Ureter (tissue), 1 donor: ENCODE measurements around the genes MFF, SLC19A3, SCYGR8 and DAW1.

DNA sequence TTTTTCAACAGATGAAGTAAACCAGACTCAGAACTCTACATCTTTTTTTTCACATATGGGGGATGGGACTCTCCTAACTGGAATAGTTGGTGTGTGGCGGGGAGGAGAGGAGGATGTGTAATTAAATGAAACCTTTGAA is 73.9 kb downstream of the IRS1 start:
- PRO-cap, result no peak

- PRO-cap, result no peak
Observed at GRCh38 chr2:226754775-226755680, 44.6 kb downstream of the IRS1 start.

- PRO-cap, result no peak
Observed at GRCh38 chr2:226763197-226763980, 36.2 kb downstream of the IRS1 start.

GRCh38 chr2:226789788-226790804 is 9.5 kb downstream of the IRS1 start:
- PRO-cap, result no peak

- PRO-cap, result no peak
Observed at GRCh38 chr2:226793722-226793921, 6.0 kb downstream of the IRS1 start.

DNA sequence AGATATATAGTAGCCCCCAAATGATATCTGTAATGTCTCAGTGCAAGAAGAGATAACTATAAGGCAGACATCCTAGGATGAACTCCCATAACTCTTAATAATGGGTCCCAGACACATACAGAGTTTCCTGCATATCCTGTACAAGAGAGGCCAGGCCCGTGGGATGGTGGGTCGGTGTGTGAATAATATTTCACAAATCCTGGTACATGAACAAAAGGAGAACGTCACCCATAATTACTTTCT is 5.6 kb downstream of the IRS1 start:
- PRO-cap, result no peak

- PRO-cap, result no peak
Observed at GRCh38 chr2:226969472-226969892, 133.6 kb downstream of the RHBDD1 start.

GRCh38 chr2:227324955-227325530 is at the start of gene MFF:
MFF (plus strand) TSS chr2:227325251.
- PRO-cap, result bidirectional peak, plus-strand start at chr2:227325287, minus-strand start at chr2:227325144

- PRO-cap, result no peak
Observed at GRCh38 chr2:227450929-227451203, 21.1 kb upstream of the AGFG1 start.

GRCh38 chr2:227546977-227547469 is 51.7 kb upstream of the SCYGR2 start:
- PRO-cap, result no peak

DNA sequence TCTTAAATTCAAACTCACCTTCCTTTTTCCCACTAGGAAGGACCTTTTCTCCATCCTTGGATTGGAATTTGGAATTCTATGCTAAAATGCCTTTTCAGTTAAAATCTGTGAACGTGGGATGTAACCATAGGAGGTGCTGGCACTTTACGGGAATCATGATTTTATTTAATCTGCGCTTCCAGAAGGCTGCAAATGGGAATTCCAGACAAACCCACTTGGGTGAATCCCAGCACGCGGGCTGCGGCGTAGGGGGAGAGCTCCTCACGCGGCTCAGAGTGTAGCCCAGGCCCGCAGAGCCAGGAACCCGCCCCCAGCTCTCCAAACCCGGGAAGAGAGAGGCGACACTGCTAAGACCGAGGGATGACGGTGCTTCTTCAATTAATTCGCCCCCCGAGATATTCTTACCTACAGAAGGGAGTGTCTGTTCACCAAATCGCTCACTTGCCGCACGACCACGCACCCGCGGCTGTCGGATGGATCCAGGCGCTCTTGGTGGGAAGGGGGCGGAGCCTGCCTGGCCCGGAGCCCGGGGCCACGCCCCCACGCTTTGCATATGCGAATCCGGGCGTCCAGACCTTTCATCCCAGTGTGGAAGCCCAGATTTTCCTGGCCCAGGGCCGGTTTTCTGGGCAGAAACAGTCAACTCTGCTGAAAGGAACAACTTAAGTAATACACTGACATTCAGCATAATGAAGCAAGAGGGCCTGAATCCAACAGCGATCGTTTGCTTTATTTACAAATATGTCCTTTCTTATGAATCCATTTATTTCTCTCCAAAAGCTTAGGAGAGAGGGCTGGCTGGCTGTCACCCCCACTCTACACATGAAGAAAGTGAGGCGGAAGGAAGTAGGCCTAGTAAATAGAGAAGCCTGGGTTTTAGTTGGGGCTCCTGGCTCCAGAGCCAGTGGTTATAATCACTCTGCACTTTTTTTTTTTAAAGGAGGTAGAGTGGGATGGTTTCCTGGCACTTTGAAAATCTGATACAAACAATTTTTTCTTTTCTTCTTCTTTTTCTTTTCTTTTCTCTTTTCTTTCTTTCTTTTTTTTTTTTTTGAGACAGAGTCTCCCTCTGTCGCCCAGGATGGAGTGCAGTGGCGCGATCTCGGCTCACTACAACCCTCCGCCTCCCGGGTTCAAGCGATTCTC is at the start of gene SLC19A3:
Gene SLC19A3 (minus strand): TSS at position 491 of the 1,146 bp plus-strand sequence.
- PRO-cap, result unidirectional peak, minus-strand start at position 491 of the sequence

GRCh38 chr2:227745572-227746001 is at the start of gene SCYGR8:
SCYGR8 (plus strand) TSS chr2:227745894.
- PRO-cap, result no peak

- PRO-cap, result no peak
Observed at GRCh38 chr2:227805425-227806053, 8.1 kb upstream of the CCL20 start.

DNA sequence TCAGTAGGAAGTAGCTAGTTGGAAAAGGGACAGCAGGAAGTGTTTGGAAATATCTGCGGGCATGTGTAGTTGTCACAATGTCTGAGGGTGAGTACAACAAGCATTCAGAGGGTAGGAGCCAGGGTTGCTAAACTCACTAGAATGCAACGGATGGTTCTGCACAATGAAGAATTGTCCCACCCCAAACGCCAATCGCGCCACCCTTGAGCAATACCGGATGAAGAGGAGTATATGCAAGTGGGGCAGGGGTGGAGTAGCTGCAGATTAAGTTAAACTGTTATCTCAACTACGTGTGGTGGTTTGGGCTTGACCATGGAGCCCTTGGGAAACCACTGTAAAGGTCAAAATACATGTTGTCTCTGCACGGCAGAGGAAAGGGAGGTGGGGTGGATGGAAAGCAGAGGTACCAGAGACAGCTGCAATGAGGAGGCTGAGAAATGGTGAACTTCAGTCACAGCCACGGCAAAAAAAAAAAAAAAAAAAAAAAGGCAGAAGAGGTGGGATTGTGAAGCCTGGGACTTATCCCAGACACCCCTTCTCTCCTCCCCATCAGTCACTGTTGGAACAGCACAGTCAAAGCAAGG is 5.2 kb downstream of the CCL20 start:
- PRO-cap, result no peak

DNA sequence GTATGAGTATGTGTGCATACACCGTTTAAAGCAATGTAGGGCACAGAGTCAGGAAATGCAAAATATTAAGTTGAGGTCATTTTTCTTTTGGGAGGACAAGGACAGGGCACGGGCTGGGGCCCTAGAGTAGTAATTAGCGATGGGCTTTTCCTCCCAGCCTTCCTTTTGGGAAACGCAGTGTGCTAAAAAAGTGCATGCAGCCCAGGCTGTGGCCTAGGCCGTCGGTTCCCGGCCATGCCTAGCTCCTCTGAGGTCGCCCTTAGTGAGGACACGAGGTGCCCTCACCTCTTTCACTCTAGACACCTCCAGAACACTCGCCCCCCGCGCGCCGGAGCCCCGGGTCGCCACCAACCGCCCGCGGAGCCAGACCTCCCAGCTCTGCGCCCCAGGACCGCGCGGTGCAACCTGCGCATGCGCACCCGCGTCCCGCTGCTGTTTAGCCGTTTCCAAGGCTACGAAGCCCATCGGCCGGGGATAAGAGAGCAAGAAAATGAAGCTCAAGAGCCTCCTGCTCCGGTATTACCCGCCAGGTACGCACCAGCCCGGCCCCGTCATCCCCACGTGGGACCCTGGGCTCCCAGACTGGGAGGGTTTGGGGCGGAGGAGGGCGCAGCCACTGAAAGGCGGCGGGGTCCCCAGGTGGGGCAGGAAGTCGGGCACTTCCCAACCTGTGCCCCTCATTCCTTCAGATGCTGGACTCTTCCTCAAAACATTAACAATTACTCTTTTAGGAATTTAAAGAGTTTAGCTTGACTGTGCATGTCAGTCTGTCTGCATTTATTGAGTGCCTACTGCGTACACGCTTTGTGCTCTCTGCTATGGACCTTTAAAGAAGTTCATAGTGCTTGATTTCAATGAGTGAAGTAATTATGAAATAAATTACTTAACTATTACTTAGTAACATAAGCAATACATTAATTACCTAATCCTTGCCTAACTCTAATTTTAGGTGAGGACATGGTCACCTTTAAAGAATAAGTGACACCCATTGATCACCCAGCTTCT is at the start of gene DAW1:
Gene DAW1 (plus strand): TSS at position 432 of the 1,005 bp plus-strand sequence.
- PRO-cap, result unidirectional peak, minus-strand start at position 380 of the sequence

GRCh38 chr2:228179968-228181162 is 1.1 kb downstream of the SPHKAP start:
- PRO-cap, result no peak

DNA sequence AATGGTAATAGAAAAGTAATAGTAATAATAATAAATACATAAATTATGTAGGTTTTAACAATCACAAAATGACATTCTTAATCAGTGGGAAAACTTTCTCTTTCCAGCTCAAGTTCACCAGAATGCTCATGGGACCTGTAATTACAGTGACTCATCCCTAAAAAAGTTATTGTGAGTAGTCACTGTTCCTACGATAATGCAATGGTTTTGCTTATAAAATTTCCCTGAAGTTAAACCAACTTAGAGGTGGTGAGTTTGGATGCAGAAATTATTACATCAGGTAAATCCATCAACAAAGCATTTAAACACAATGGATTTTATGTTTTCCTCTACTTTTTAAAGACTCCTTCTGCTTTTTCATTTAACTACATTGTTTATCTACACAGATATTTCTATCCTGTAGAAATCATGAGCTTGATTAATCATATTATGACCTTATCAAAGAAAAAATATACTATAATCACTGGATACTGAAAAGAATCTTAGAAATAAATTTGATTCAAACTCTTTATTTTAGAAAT is 502.2 kb downstream of the PID1 start:
- PRO-cap, result no peak

- PRO-cap, result no peak
Observed at GRCh38 chr2:229127590-229128328, 143.3 kb downstream of the PID1 start.

DNA sequence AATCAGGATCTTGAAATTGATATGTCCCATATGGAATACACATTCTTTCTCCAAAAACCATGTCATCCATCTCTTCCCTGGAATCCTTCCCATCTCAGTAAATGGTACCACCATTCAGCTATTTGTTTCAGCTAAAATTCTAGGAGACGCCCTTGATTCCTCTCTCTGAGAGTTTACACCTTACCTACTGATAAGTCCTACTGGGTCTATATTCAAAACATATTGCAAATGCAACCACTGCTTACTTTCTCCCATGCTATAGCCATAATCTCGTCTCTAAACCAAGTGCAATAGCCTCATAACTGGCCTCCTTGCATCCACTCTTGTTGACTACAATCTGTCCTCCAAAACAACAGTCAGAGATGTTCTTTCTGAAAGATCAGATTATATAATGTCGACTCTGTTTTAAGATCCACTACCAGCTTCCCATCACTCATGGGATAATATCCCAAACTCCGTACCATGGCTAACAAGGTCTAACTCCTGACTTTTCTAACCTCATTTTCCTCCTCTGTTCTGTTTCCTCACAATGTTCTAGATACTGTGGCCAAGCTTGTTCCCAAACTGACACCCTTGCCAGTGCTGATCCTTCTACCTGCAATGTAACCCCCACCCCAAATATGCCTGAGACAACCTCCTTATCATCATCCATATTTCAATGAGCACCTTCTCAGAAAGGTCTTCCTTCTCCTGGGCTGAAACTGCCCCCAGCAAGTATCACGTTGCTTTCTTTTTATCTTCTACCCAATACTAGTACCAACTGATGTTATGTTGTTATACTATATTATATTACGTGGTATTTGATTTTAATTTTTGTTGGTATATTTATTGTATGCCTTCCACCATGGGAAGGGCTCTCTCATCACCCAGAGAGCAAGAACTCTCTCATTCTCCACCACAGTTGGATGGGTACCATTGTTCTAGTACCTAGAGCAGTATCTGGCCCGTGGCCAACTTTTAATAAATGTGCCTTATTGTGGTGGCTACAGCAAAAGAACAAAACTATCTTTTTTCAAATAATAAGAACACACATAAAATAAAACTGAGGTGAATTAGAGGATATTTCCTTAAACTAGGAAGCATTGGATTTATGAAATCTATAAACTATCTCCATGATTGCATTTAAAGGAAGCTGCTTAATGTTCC is 72.2 kb downstream of the PID1 start:
- PRO-cap, result no peak

GRCh38 chr2:229409915-229410807 is 139.1 kb upstream of the PID1 start:
- PRO-cap, result no peak